REH cell (cell line): Measurements from ENCODE around the gene TNNT3.

- PRO-cap: no peak
Measured at GRCh38 chr11:1639114-1639608, 9.6 kb downstream of the KRTAP5-5 start.

- PRO-cap: no peak
Measured at GRCh38 chr11:1672417-1673714, 24.1 kb upstream of the KRTAP5-6 start.

DNA sequence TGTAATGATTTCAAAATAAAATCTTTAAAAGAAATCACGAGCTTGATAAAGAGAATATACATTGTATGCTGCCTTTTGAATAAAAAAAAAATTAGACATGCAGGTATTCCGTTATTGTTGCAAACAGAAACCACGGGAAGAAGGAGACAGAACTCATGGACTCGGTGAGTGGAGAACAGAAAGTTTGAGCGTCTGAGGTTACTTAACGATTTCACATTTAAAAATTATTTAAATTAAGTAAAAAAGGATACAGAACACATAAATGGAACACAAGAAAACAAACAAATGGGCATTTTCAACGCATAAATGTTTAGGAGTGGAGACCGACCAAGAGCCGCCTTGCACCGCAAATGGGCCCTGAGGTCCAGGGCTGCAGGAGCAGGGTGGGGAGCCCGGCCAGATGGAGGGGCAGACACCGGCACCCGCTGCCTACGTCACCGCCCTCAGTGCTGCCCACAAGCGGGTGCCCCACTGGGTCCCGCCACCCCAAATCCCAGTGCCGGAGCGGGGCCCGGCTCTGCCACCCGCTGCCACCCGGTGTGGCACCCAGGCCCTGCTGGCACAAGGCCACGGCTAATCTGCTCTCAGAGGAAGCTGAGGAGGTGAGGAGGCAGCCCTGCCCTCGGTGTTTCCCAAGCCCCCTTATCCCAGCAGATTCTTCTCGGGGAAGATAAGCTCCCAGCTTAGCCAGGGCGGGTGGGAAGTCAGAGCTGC, 13.9 kb upstream of the KRTAP5-6 start:
- PRO-cap: no peak

DNA sequence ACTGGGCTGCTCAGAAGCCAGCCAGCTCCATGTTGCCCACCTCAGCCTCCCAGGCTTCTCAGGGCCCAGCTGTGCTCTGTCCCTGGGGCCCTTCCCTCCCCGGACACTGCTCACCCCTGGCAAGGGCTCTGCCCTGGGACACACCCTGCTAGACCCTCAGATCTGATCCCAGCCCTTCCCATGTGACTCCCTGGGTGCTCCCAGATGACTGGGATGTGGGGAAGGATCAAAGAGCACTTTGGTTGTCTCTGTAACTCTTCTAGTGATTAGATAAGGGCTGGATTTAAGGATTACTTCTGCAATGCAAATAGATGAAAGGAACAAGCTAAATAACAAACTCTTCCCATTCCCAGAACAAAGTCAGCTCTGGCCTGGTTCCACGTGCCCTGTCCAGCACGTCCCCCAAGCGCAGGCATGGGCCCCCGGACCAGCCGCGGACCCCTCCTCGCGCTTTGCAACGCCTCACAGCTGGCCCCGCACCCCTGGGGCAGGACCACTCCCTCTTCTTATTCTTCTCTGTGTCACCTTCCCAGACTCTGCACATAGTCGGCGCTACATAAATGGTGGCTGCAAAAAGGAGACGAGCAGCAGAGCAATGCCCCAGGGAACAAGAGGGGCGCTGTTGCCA, 5.8 kb upstream of the KRTAP5-6 start:
- PRO-cap: no peak

- PRO-cap: unidirectional peak, plus-strand start at chr11:1693459
Measured at GRCh38 chr11:1693132-1693613, 3.8 kb upstream of the KRTAP5-6 start.

DNA sequence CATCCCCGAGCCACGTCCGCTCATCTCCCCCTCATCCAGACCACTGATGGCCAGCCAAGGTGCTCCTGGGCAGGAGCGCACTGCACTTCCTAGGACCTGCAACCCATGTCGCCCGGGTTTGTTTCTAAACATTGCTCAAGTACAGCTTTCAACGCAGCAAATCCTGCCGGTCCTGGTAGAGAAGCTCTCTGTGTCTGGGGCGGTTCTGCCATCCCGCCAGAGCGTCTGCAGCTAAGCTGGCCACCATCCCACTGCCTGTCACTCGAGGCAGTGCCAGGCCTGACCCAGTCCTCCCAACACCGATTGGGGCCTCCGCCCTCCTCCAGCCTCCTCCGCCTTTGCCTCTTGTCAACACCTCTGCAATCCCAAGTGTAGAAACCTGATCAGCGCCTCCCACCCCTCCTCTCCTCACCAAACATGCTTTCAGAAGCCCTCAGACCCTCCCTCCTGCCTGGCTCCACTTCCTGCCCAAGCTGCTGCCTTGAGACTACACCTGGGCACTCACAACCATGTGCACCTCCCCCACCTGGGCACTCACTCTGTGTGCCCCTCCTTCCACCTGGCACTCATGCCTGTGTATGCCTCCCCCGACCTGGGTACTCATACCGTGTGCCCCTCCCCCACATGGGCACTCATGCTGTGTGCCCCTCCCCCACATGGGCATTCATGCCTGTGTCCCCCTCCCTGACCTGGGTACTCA, 5.3 kb upstream of the IFITM10 start:
- PRO-cap: no peak

GRCh38 chr11:1760161-1761631, 3.0 kb downstream of the CTSD start:
- PRO-cap: no peak

- PRO-cap: no peak
Measured at GRCh38 chr11:1843094-1843619, 4.4 kb downstream of the TNNI2 start.

DNA sequence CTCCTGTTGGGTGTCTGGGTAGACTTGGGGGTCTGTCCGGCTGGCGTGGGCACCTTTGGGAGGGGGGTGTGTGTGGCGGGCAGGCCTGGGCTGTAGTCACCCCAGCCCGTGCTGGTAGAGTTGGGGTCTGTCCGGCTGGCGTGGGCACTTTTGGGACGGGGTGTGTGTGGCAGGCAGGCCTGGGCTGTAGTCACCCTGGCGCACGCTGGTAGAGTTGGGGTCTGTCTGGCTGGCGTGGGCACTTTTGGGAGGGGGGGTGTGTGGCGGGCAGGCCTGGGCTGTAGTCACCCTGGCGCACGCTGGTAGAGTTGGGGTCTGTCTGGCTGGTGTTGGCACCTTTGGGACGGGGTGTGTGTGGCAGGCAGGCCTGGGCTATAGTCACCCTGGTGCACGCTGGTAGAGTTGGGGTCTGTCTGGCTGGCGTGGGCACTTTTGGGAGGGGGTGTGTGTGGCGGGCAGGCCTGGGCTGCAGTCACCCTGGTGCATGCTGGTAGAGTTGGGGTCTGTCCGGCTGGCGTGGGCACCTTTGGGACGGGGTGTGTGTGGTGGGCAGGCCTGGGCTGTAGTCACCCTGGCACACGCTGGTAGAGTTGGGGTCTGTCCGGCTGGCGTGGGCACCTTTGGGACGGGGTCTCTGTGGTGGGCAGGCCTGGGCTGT, 18.9 kb downstream of the LSP1 start:
- PRO-cap: no peak

DNA sequence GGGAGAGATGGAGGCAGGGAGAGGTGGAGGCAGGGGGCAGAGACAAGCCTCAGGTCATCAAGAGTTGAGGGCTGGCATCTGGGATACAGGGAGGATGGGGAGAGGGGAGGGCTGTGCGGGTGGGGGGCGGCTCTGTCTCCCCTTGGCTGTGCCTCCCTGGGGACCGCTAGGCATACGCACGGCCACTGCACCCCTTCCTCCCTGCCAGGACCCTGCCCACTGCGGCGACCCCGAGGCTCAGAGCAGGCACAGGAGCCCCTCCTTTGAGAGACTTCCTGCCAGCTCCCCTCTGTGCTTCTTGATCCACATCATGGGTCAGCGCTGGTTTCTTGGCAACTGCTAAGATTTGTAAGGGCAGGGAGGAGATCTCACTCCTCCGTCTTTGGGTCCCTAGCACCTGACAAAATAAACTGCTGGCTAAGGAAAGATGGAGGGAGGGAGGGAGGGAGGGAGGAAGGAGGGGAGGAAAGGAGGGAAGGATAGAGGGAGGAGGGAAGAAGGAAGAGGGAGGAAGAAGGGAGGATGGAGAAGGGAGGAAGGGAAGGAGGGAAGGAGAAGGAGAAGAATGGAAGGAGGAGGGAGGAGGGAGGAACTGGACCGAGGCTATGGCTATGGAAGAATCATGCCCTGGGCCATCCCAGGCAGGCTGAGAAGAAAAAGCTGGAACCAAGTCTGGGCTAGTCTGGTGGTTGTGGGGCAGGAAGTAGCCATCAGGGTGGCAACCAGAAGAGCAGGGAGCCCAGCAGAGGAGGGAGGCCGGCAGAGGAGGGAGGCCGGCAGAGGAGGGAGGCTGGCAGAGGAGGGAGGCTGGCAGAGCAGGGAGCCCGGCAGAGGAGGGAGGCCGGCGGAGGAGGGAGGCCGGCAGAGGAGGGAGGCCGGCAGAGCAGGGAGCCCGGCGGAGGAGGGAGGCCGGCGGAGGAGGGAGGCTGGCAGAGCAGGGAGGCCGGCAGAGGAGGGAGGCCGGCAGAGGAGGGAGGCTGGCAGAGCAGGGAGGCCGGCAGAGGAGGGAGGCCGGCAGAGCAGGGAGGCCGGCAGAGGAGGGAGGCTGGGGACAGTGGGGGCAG, 18.3 kb downstream of the PRR33 start:
- PRO-cap: no peak

GRCh38 chr11:1882292-1882811, 9.3 kb downstream of the PRR33 start:
- PRO-cap: no peak

DNA sequence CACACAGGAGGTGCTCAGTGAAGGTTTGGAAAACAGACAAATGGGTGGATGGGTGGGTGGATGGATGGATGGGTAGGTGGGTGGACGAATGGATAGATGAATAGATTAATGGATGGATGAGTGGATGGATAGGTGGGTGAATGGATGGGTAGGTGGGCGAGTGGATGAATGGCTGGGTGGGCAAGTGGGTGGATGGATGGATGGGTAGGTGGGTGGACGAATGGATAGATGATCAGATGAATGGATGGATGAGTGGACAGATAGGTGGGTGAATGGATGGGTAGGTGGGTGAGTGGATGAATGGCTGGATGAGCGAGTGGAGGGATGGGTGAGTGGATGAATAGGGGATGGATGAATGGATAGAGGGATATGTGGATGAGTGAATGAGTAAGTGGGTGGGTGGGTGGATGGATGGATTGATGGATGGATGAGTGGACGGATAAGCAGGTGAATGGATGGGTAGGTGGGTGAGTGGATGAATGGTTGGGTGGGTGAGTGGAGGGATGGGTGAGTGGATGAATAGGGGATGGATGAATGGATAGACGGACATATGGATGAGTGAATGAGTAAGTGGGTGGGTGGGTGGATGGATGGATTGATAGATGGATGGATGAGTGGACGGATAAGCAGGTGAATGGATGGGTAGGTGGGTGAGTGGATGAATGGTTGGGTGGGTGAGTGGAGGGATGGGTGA, 1.0 kb upstream of the PRR33 start:
- PRO-cap: no peak

DNA sequence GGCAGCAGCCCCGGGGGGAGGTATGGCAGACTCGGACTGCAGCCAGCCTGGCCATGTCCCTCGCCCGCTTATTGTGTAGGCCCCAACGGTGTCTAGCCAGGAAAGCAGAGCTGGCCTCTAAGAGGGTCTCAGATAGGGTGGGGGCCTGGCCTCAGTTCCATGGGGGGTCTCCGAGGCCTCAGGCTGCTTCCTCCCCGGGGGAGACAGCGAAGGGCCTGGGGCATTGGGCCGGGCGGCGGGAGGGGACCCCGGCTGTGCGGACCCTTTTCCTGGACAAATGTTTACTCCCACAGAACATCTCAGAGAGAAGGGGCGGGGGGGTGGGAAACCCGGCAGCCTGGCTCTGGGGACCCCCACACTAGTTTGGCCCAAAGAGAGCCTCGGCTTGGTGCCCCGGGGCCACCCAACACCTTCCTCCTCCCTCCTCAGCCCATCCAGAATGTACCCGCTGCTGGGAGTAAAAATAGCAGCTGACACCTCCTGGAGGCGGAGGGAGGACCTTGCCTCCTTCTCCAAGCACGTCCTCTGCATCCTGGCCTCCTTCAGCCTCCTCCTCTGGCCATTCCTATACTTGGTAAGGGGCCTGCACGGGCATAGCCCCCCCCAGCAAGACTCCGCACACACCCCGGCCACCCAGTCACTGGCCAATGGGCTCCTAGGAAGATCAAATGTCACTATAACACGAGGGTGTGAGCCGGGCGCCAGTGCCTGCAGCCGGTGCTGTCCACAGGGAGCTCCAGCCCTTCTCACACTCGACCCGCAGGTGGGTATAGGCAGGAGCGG, at the start of gene TNNT3:
TNNT3 (plus strand) TSS at position 704 of the 783 bp plus-strand sequence.
- PRO-cap: no peak

GRCh38 chr11:2157344-2157785, 3.6 kb downstream of the INS start:
- PRO-cap: no peak

- PRO-cap: no peak
Measured at GRCh38 chr11:2304248-2304873, 2.5 kb downstream of the TSPAN32 start.

DNA sequence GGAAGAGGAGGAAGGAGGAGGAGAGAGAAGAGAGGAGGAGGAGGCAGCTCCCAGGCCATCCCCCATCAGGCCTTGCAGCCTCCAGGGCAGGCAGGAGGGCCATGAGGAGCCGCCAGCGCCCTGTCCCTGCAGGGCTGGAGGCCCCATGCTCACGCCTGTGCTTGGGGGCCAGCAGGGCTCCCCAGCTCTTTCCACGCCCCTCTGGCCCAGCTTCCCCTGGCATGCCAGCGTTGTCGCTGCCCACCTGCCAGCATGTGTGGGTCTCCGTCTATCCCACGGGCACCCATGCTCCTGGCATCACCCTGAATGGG, 5.2 kb downstream of the TSPAN32 start:
- PRO-cap: no peak

GRCh38 chr11:2375084-2375944, 1.8 kb upstream of the CD81 start:
- PRO-cap: no peak

GRCh38 chr11:2393190-2393983, 7.2 kb upstream of the TSSC4 start:
- PRO-cap: no peak

DNA sequence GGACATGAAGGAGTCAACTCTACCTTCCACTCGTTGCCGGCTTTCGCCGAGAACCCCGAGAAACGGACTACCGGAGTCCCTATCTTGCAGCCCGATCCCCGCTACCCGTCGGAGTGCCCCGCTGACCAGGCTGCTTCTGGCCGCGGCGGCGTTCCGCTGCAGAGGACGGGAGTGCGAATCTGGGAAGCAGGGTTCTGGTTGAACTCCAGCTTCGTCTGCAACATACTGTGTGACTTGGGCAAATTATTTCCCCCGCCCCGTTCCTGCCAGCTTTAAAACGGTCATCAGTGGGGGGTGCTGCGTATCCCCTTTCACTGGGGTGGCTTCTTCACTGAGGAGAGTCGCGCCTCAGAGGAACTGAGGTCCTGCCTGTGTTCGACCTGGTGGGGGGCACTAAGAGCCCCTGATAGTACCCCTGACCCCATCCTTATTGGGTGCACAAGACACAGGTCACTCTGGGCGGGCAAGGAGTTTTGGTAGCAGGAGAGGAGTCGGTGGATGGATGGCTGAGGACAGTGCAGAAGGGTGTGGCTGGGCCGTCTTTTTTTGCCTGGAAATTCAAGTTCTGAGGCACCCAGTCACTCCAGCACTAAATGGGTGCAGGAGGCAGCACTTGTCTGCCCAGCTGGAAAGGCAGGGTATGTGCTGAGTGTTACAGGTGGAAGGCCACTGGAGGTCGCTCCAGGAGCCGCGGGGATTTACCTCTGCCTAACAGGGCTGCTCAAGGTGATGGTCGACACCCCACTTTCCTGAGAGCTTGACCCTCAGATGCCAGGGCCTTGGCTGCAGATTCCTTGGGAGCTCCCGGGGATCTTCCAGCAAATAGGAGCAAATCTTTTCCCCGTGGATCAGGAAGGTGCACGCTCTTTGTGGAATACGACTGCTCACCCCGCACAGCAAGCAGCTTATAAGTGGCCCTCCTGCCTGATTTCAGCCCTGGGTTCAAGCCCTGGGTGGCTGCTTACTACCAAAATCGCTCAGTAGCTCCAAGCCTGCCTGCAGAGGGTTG, 878 bp downstream of the TSSC4 start:
- PRO-cap: unidirectional peak, minus-strand start at position 227 of the sequence

- PRO-cap: no peak
Measured at GRCh38 chr11:2460569-2461076, 15.8 kb downstream of the KCNQ1 start.